Smooth muscle cell (in vitro differentiated cells): ENCODE measurements around a stretch of chr10.

DNA sequence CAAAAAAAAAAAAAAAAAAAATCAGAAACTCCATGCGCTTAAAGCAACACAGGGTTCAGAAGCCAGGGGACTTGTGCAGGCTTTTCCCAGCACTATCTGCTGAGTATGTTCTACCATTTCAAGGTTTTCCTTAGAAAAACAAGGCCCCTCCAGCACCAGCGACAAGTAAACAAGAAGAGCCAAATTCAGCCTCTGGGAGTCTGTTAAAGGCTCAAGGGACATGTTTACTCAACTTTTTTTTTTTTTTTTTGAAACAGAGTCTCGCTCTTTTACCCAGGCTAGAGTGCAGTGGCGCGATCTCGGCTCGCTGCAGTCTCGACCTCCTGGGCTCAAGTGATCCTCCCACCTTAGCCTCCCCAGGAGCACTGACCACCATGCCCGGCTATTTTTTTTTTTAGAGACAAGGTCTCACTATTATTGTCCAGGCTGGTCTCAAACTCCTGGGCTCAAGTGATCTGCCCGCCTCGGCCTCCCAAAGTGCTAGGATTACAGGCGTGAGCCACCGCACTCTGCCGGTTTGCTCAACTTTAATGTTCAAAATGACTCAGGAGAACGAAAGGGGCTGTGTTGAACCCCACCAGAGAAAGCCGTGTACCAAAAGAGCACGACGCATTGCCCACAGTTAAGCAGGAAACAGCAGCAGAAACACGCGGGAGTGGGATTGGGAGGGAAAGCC, 825 bp downstream of the PRDX3 start:
- RAMPAGE, long total RNA, result no peak

- RAMPAGE, long total RNA, result no peak
Observed at GRCh38 chr10:119296582-119297123, 89.3 kb downstream of the GRK5 start.

GRCh38 chr10:119412071-119413235, 130.1 kb downstream of the RGS10 start:
- RAMPAGE, long total RNA, result no peak

DNA sequence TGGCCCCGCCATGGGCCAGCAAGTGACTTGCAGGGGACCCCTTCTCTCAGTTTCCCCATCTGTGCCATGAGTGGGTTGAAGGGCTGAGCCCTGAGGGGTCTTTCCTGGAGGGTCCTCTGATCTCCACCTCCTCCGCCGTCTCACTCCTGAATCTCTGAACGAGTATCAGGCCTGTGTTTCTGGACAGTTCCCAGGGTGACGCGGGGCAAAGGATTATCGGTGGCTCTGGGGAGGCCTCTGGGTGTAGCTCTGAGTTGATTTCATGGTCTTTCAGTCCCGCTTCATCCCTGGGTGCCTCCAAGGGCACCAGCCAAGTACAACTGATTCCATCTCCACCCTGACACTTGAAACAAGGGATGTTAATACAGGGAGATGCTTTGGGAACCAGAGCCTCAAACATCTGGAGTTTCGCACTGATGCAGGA, 126.7 kb downstream of the RGS10 start:
- RAMPAGE, long total RNA, result no peak

DNA sequence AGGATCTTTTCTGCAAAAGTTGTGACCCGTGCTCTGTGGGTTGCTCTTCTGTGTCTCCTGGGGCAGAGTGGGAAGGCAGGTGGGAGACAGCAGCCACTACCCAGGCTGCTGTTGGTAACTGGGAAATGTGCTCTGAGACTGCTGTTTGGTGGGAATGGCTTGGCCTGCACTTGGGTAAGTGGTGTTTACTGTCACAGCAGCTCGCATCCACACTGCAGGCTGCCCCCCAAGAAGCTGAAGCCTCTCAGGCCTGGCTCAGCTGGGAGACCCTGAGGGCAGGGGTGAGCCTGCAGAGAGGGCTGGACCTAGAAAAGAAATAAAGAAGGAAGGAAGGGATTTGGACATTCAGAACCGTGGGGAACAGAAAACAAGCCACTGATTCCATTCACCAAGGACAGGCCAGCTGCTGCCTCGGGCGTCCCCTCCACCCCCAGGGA, 121.0 kb downstream of the RGS10 start:
- RAMPAGE, long total RNA, result no peak

DNA sequence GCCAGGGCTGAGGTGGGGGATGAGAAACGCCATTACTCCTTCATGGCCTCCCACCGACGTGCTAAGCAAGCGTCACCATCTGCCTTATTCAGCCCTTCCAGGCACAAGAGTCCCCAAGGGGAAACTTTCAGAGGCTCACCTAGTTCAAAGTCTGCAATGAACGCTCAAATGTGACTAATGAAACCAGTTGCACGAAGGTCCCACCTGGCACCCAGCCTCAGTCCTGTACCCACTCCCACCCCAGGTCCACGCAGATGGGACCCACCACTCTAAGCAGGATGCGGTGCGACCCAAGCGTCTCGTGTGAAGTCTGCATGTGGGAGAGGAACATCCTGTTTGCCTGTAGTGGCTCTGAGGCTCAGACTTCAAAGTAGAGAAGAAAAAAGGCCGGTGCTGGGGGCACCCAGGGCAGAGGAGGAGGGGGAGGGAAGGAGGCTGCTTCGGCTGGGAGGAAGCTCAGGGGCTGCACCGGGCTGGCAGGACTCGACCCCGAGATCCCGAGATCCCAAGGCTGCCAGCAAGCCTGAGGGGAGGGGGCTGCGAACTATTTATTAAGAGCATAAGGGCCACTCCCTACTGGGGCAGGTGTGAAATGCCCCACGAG, 40.2 kb downstream of the RGS10 start:
- RAMPAGE, long total RNA, result no peak

DNA sequence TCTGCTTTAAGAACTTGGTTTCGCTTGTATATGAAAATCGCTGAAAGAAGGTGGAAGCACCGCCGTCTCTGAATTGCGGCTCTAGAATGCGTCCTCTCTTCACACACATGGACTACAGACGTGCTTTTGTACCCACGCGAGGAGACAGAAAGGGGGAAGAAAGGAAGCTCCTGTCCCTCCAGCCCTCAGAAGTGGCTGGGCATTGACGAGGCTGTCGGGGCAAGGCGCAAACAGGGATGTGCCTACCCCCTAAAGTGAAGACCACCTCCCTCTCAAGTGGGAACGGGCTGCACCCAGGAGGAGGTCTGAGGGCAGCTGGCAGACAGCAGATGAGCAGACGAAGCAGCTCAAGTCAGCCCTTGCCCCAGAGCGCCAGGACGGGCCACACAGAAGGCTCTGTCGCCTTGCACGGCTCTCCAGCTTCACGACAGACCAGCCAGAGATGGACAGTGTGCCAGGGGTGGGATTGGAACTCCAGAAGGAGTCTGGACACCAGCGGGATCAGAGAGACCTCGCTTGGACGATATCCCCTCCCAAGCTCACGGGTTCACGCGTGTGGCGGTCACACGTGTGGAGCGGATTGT, 36.5 kb downstream of the RGS10 start:
- RAMPAGE, long total RNA, result no peak

GRCh38 chr10:119526782-119527188, 15.7 kb downstream of the RGS10 start:
- RAMPAGE, long total RNA, result no peak

DNA sequence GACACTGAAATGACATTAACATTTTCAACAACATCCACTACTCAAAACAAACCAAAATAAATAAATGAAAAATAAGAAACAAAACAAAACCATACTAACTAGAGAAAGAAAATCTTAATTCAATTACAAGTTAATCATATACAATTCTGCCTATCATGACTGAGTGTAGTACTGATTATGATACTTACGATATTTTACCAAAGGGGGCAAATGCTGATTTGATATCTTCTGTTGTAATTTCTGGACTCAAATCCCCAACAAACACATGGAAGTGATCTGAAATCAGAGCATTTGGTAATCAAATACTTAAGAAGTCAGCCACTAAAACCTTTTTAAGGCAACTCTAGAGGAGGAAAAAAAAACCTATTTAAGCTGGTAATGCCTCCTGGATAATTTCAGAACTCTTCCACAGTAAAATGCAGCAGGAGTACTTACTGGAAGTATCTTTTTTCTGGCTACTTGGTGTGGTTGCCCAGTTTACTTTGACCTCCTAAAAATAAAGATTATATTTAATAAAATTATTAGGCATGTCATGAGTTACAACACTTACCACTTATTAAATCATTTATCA, 14.9 kb downstream of the TIAL1 start:
- RAMPAGE, long total RNA, result no peak

DNA sequence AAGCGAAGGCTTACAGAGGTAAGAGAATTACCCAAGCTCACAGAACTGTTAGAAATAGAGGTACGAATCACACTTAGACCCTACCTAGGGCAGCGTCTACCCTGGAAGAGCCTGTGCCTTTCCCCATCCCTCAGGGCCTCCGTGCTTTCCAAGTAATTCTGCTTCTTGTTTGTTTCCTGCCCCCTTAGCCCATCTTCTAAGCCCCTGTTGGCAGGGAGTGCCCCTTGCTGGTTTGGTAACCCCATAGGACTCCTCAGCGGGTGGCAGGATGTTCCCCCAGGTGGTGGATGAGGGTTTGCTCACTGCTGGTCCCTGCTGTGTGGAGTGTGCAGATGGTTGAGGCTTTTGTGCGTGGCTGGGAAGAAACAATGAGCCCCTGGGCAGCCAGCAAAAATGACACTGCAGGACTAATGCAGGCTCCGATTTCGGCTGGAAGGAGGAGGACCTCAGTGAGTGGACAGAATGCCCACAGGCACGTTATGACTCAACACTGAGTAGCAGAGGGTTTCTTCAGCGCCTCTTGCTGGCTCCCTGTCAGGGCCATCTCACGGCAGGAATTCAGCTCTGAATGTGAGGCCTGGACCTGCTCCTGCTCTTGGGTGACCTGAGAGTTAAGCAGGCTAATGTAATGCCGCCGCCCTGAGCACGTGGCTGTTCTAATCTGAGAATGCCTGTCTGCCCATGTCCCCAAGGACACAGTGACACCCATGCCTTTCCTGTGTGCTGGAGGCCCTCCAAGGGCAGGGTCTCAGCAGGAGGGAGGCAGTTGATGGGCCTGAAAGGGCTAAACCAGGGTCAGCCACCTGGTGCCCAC, 16.5 kb downstream of the BAG3 start:
- RAMPAGE, long total RNA, result no peak

- RAMPAGE, long total RNA, result no peak
Observed at GRCh38 chr10:119783568-119784006, 57.7 kb downstream of the INPP5F start.

GRCh38 chr10:119787876-119788282, 62.0 kb downstream of the INPP5F start:
- RAMPAGE, long total RNA, result no peak

DNA sequence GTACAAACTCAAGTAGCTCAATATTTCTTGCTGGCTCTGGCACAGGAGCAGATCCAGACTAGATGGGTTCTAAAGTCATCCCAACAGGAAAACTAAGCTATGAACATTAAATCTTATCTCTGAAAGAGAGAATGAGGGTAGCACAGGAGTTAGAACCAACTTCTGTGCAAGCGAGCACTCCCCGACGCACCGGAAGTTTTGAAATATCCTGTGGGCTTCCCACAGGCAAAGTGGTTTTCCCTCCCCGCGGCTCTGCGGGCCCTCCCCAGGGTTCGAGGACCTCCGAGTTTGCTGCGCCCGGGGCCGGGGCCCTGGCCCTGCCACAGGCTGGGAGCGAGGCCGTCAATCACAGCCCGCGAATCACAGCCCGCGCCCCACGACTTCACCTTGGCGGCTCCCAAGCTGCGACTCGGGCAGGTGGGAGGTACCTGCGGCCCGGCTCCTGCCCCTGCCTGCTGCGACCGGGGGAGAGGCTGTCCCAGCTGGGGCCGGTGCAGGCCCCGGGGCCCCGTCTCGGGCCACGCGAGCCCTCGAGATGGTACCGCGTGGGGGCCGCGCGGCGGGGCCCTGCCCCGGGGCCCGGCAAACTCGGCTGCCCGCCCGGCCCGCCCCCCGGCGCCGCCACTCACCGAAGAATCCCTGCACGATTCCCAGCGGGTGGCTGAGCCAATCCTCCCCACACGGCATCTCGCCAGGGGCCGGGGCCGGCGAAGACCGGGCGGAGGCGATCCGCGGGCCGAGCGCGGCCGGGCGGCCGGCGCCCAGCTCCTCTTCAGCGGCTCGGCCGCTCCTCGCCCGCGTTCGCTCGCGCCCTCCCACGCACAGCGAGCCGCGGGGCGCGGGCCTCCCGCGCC, 518 bp downstream of the MCMBP start:
- RAMPAGE, long total RNA, result no peak

DNA sequence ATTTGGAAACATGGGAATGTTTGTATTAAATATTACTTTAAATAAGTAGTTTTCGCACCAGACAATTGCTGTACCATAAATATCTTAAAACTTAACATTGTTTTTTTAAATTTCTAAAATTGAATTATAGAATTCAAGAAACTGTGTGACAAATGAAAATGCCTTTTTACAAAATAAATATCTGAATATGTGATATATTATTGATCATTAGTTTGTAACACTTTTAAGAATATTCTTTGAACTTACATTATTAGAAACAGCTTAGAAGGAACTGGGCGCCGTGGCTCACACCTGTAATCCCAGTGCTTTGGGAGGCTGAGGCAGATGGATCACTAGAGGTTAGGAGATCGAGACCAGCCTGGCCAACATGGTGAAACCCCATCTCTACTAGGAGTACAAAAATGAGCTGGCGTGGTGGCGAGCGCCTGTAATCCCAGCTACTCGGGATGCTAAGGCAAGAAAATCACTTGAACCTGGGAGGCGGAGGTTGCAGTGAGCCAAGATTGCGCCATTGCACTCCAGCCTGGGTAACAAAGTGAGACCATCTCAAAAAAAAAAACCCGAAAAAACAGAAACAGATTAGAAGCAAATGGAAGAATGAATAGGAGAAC, 29.1 kb downstream of the WDR11 start:
- RAMPAGE, long total RNA, result no peak

- RAMPAGE, long total RNA, result no peak
Observed at GRCh38 chr10:120949997-120950708, 99.0 kb downstream of the WDR11 start.

DNA sequence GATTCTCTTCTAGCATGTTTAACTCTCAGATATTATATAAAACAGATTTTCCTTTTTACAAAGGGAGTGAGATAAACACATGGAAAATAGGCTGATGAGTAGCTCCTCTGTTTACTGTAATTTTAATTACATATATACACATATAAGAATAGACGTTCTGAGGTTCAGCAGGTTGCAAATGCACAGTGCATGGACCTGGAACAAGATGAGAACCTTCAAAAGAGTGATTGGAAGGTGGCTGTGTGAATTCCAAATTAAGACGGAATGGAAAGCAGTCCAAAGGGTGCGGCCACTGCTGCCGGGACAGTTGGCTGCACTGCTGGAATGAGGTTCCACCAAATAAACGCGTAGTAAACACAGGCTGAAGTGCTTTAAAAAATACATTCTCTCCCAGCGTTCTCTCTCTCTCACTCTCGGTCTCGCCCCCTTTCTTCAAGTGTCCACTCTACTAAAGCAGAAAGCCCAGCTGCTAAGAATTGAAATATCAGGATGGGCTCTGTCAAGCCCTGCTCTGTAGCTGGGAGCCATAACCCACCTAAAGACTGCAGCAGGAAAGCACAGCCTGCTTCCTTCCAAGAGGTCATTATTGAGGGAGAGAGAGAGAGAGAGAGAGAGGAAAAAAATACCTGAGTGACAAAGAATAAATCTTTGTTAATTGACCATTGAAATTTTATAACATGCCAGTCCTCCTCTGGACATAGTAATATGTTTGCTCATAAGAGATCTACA, 73.0 kb downstream of the FGFR2 start:
- RAMPAGE, long total RNA, result no peak

- RAMPAGE, long total RNA, result no peak
Observed at GRCh38 chr10:121709624-121710172, 111.5 kb upstream of the FGFR2 start.

- RAMPAGE, long total RNA, result no peak
Observed at GRCh38 chr10:122054303-122054938, 65.5 kb downstream of the TACC2 start.

- RAMPAGE, long total RNA, result no peak
Observed at GRCh38 chr10:122140488-122141763, 130.2 kb upstream of the BTBD16 start.

- RAMPAGE, long total RNA, result no peak
Observed at GRCh38 chr10:122152363-122152973, 118.6 kb upstream of the BTBD16 start.